Skeletal muscle cell (primary cell): ENCODE measurements around a stretch of chr15.

DNA sequence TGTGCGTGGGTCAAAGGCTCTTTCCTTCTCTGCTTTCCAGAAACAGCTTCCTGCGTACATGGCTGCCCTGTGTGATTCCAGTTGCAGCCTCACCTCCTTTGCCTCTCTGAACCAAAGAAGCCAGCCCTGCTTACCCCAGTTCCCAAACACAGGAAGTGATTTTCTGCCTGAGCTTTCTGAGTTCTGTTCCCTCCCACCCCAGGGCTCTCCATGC is 15.4 kb downstream of the ZSCAN2 start:
- RRBS, result no CpG with 5 or more reads among the region's 2 CpGs

- RRBS, result no CpG with 5 or more reads among the region's 12 CpGs
These were observed 963 bp downstream of the ZNF592 start for GRCh38 chr15:84749155-84749954.

- RRBS, result 31% methylated on average over 1 of the region's 16 CpGs
These were observed 2.0 kb upstream of the PDE8A start for GRCh38 chr15:84979674-84980128.

DNA sequence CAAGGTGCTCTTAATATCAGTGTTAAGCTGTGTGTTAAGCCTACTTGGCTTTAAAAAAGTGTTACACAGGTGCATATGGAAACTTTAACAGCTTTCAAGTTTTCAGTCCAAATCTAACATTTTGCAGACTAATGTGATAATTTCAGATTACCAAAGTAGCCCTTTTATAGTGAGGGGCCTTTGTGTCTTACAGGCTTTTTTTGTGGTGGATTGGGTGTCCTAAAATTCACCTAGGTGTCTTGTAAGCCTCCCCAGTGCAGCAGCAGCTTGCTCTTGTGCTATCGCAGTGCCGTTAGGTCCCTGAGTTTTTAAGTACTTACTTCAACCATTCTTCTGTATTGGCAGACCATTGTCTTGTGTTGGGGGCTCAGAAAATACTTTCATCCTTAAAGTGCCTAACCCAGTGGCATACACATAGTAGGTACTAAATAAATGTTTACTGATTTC is 2.0 kb downstream of the PDE8A start:
- RRBS, result no CpG with 5 or more reads among the region's 2 CpGs

DNA sequence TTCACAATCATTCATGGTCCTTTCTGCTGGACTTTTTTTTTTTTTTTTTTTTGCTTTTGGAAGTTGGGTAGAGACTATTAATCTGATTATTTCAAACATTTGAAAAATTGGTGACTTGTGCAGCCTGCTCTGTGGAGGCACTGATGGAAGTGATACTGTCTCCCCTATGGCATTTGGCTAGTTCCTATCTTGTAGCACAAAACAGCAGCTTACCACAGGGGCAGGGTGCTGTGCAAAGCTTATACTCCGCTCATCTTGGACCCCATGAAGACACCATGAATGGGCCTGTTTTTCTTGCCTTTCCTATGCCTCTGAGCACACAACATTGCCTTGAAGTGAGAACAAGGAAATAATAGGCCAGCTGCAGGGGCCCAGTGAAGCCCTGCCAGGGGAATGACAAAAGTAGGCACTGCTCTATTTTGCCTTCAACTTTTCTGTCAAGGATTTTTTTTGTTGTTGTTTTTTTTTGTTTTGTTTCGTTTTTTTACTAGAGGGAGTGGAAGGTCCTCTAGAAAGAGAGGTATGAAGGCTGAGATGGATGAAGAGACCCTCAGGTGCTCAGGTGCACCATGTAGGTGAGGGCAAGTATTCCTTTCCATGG is 110.3 kb downstream of the PDE8A start:
- RRBS, result no CpG with 5 or more reads among the region's 2 CpGs

DNA sequence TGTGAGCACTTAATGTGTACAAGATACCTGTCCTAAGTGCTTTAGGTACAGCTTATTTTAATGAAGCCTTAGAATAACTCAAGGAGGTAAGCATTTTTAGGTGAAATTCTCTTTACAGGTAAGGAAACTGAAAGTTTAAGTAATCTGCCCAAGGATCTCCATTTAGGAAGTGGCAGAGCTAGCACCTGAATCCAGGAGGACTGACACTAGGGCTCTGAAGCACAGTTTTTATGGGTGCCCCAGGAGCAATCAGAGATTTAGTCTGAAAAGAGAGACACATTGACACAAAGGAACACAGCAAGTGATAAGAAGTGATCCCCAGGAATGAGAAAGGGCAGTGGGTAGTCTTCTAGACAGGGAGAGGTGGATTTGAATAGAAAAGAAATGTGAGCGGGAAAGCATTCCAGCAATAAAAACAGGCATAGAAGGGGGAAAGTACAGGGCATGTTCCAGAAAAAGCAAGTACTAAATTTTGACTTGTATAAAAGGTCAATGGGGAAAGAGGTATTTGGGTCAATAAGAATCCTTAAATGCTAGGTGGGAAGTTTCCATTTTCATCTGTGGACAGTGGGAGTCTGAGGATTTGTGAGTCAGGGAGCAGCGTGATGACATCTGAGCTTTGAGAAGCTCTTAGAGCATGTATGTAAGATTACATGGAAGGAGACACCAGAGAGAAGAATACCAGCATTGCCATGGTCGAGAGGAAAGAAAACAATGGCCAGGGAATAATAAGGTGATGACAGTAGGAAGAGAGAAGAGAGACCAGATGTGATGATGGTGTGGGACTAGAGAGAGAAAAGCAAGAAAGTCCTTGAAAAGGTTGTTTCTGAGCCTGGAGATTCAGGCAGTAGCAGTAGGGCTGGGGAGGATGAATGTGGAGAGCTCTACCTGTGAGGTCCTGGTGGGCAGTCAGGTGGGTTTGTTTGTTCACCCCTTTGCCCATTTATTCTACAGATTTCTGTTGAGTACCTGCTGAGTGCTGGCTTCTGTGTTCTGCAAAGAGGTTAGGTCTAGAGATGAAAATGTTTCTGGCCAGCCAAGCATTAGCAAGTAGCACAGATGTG is 119.7 kb downstream of the PDE8A start:
- RRBS, result no CpG with 5 or more reads among the region's 3 CpGs

- RRBS, result no CpG with 5 or more reads among the region's 5 CpGs
These were observed 120.4 kb downstream of the PDE8A start for GRCh38 chr15:85102061-85102386.

- RRBS, result no CpG with 5 or more reads among the region's 6 CpGs
These were observed 64.3 kb upstream of the AKAP13 start for GRCh38 chr15:85316029-85316514.

DNA sequence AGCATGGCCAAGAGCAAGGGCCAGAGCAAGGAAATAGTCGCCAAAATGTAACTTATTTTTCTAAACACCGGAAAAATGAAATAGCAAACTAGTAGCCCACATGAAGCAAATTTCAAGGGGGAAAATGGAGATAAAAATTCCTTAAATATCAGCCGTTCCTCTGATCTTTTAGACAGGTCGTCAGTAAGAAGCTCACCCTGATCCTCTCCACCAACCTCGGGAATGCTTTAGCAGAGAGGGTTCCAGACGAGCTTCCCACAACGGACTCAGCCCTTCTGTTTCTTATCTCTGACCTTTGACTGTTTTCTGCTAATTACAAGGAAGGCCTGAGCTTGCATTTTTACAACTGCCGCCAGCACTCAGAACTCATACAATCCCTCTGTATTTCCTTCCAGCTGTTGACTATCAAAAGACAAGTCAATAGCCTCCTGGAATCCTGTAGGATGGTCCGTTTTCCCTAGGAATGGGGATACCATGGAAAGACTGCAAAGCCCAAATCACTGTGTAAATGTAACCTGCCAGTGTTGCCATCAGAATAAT is 44.9 kb upstream of the AKAP13 start:
- RRBS, result no CpG with 5 or more reads among the region's 9 CpGs

DNA sequence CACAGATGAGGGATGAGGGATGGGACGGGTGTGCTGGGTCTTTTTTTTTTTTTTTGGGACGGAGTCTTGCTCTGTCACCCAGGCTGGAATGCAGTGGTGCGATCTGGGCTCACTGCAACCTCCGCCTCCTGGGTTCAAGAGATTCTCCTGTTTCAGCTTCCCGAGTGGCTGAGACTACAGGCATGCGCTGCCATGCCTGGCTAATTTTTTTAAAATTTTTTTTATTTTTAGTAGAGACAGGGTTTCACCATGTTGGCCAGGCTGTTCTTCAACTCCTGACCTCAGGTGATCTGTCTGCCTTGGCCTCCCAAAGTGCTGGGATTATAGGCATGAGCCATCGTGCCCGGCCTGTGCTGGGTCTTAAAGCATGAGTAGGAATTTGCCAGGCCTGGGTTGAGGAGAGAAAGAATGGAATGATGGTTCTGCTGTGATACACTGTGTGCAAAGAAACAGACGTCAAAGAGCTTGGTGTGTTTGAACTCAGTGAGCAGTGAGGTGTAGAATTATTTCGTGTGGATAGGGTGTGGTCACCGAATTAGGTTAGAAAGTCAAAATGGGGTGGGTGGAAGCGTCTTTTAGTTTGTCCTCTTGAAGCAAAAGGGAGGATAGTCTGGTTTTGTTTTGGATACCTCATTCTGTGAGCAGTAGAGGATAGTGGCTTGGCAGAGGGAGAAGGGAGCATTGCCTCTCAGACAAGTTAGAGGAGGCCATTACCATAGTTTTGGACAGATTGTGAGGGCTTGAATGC is 27.0 kb downstream of the AKAP13 start:
- RRBS, result no CpG with 5 or more reads among the region's 12 CpGs

GRCh38 chr15:85413455-85414011 is 33.1 kb downstream of the AKAP13 start:
- RRBS, result no CpG with 5 or more reads among the region's 6 CpGs

DNA sequence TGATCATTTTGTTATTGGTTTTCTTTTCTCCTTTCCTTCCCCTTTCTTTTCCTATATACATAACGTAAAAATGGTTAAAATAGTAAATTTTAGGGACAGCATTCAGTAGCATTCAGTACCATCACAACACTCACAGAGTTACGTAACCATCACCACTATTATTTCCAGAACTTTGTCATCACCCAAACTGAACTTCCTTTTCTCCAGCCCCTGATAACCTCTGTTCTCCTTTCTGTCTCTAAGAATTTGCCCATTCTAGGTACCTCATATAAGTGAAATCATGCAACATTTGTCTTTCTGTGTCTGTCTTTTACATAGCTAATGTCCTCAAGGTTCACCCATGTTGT is 165.4 kb downstream of the AKAP13 start:
- RRBS, result no CpG with 5 or more reads among the region's 2 CpGs

DNA sequence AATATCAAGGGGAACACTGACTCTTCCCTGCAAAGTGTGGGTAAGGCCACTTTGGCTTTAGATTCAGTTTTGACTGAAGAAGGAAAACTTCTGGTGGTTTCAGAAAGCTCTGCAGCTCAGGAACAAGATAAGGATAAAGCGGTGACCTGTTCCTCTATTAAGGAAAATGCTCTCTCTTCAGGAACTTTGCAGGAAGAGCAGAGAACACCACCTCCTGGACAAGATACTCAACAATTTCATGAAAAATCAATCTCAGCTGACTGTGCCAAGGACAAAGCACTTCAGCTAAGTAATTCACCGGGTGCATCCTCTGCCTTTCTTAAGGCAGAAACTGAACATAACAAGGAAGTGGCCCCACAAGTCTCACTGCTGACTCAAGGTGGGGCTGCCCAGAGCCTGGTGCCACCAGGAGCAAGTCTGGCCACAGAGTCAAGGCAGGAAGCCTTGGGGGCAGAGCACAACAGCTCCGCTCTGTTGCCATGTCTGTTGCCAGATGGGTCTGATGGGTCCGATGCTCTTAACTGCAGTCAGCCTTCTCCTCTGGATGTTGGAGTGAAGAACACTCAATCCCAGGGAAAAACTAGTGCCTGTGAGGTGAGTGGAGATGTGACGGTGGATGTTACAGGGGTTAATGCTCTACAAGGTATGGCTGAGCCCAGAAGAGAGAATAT is 200.5 kb downstream of the AKAP13 start:
- RRBS, result no CpG with 5 or more reads among the region's 5 CpGs

- RRBS, result no CpG with 5 or more reads among the region's 6 CpGs
These were observed 176.8 kb downstream of the KLHL25 start for GRCh38 chr15:85617834-85618350.

- RRBS, result no CpG with 5 or more reads among the region's 3 CpGs
These were observed 106.1 kb downstream of the KLHL25 start for GRCh38 chr15:85688572-85689170.

DNA sequence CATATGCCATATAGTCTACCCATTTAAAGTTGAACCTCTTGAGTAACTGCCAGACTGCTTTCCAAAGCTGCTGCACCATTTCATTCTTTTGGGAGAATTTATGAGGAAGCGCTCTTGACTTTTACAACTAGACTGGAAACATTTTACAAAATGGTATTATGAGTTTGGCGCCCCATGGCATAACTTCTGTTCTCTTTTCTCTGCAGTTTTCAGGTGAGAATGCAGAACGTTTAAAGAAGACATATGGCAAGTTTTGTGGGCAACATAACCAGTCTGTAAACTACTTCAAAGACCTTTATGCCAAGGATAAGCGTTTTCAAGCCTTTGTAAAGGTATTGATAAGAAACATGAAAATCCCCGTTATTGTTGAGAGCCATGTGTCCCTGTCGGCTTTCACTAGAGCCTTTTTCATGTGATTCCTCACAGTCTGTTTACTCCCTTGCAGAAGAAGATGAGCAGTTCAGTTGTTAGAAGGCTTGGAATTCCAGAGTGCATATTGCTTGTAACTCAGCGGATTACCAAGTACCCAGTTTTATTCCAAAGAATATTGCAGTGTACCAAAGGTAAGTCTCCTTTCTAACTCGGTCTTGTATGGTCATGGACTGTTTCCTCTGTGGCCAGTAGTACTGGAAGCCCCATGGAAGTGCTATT is 72.8 kb downstream of the KLHL25 start:
- RRBS, result no CpG with 5 or more reads among the region's 8 CpGs

GRCh38 chr15:85740548-85741184 is 54.1 kb downstream of the KLHL25 start:
- RRBS, result no CpG with 5 or more reads among the region's 16 CpGs

DNA sequence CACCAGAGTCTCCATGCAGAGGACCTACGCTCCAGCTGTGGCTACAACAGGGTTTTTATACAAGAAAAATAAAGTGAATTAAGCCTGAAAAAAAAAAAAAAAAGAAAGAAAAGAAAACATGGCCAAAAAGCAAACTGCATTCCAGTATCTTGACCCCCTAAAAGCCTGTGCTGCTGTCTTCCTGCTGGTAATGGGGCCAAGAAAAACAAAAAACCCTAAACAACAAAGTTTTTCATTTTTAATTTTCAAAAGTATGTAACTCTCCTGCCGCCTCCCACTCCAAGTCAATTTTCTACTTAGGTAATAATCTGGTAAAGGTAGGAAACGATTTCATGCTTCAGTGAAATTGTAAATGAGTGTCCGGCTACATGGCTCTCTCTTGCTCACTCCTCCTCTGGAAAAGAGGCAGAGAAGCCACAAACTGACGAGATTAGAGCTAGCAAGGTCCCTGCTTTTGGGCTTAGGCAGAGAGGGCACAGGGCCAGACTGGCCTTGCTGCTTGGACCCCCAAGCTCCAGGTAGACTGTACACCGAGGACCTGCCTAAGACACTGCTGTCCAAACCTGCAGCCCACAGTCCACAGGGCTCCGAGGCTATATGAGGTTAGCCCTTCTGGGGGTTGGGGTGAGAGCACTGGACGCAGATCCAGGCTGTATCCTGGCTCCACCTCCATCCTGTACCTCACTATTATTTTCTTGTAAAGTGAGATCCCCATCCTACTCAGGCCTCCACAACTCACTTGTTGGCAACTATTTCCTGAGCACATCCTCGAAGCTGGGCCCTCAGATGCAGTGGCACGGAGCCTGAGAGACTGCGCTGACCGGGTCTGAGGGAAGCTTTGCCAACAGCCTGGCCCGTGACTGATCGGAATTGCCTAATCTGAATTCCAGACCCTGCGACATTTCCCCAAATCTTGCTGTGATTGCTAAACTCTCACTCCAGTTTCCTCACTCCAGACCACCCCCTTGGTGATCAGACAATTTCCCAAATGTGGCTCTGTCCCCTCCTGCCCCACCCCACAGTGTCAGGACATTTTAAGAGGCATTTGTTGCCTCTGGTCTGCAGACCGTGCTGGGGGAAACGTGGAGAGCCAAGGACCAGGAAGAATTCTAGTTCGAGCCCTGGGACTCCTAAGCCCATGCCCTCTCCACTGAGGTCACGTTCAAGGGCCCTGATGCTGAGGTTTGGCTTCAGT is 23.2 kb downstream of the KLHL25 start:
- RRBS, result no CpG with 5 or more reads among the region's 19 CpGs

DNA sequence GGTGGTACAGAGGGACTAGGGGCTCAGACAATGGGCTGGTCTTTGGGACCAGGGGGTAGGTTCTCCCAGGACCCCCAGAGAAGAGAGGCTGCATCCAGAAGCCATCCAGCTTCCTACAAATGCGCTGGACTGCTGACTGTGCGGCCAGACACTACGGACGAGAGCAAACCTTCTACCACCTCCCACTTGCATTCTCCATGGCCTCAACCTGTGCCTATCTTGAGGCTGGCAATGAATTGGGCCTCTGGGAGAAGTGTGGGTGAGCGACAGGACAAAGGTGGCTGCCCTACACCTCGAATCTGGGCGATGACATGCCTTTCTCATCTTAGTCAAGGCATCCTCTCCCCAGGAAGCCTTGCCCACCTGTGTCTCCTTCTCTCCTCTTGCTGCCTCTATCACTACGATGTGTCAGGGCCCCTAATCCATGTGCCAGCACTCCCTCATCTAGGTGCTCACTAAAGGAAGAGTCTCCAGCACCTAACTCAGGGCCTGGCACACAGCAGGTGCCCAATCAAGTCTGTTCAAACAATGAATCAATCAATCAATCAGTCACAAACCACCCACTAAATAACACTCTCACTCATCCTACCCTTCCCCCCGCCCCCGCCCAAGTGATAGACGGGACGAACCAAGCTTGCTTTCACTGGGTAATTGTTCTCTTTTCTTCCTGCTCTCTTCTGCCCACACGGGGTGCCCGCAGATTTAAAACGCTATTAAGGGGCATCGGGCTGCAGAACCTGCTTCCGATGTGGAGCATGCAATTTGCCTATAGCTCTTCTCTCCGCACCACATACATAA is 2.1 kb downstream of the KLHL25 start:
- RRBS, result no CpG with 5 or more reads among the region's 18 CpGs